Hematopoietic multipotent progenitor cell (in vitro differentiated cells): Measurements from ENCODE around the genes APP and KRTAP21-2.

GRCh38 chr21:25983617-25984357, 186.8 kb downstream of the APP start:
- CAGE, long polyA plus RNA = no peak

DNA sequence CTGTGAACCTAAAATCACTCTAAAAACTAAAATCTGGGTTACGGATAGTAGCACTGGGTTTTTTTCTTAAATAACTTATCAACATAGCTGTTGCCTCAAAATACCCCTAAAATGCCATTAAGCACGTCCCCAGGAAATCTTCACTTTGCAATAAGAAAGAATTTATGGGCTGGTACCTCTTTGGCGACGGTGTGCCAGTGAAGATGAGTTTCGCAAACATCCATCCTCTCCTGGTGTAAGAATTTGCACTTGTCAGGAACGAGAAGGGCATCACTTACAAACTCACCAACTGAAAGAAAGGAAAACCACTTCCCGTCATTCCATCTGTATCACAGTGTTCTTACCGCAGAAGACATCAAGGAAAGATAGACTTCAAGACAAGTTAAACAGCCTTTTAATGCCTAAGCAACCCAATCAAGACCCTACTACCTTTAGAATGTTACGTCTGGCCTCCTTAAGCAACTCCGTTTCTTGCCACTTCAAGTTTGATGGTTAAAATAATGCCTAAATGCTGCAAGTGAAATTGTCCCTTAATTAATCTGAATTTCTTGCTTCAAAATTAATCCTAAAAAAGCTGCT, 117.4 kb downstream of the APP start:
- CAGE, long polyA plus RNA = no peak

GRCh38 chr21:26168673-26169011, 1.9 kb downstream of the APP start:
- CAGE, long polyA plus RNA = no peak

GRCh38 chr21:26170442-26171491, at the start of gene APP:
Gene APP (minus strand): TSS chr21:26170770.
- CAGE, long polyA plus RNA = start-site peak on the minus strand at chr21:26170711-26170806, 5,357 reads

DNA sequence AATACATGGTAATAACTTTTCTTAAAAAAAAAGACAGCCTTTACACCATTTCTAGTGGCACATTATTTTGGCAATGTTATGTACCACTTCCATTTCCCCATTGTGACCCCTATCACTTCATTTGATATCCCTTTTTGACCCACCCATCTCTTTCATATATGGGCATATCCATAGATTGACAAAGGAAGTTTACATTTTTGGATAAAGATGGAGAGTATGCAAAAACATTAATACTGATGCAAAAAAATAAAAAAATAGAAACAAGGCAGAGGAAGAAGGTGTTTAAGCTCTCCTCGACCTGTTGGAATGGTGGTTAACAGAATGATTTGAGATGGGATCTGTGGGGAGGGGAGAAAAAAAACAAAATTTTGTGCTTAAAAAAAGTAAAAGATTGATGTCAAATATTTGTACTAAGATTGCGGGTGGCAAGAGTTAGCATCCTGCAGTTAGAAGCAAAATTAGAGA, 65.0 kb upstream of the APP start:
- CAGE, long polyA plus RNA = no peak

GRCh38 chr21:26928680-26929081, 38.2 kb downstream of the ADAMTS5 start:
- CAGE, long polyA plus RNA = no peak

GRCh38 chr21:26954618-26954926, 12.3 kb downstream of the ADAMTS5 start:
- CAGE, long polyA plus RNA = no peak

- CAGE, long polyA plus RNA = no peak
These were observed 841 bp downstream of the ADAMTS5 start for GRCh38 chr21:26965845-26966648.

- CAGE, long polyA plus RNA = no peak
These were observed 565.1 kb upstream of the ADAMTS5 start for GRCh38 chr21:27531913-27532522.

DNA sequence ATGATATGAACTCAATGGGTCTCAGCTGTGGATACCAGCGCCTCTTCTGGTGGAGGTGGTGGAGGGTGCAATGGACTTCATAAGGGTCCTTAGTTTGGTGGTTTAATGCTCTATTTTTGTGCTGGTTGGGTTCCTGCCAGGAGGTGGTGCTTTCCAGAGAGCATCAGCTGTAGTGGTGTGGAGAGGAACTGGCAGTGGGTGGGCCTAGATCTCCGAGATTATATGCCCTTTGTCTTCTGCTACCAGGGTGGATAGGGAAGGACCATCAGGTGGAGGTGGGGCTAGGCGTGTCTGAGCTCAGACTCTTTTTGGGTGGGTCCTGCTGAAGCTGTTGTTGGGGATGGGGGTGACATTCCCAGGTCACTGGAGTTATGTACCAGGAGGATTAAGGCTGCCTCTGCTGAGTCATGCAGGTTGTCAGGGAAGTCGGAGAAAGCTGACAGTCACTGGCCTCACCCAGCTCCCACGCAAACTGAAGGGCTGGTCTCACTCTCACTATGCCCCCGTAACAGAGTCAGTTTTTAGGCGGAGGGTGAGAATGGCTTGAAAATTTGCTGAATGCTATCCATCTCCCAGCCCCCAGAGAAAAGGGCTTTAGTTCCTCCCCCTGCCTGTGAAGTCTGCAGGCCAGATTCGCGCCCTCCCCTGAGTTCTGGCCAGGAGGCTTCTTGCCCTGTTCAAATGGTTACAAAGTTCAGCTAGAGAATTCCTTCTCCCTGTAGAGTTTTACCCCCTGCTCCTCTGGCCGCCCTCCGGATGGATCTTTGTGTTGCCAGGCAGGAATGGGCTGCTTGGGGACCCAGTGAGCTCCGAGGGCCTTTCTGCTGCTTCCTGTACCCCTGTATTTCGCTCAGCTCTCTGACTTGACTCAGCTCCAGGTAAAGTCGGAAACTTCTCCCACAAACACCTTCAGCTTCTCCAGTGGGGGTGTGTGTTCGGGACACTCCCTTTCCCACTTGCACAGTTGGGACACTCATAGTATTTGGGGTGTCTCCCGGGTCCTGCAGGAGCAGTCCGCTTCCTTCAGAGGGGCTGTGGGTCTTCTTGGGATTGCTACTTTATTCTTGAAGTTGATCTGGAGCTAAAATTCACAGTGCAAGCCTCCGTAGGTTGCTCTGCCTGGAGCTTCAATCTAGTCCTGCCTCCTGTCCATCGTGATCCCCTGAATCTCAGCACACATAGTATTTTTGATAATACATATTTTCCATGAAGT, 795.1 kb downstream of the N6AMT1 start:
- CAGE, long polyA plus RNA = no peak

DNA sequence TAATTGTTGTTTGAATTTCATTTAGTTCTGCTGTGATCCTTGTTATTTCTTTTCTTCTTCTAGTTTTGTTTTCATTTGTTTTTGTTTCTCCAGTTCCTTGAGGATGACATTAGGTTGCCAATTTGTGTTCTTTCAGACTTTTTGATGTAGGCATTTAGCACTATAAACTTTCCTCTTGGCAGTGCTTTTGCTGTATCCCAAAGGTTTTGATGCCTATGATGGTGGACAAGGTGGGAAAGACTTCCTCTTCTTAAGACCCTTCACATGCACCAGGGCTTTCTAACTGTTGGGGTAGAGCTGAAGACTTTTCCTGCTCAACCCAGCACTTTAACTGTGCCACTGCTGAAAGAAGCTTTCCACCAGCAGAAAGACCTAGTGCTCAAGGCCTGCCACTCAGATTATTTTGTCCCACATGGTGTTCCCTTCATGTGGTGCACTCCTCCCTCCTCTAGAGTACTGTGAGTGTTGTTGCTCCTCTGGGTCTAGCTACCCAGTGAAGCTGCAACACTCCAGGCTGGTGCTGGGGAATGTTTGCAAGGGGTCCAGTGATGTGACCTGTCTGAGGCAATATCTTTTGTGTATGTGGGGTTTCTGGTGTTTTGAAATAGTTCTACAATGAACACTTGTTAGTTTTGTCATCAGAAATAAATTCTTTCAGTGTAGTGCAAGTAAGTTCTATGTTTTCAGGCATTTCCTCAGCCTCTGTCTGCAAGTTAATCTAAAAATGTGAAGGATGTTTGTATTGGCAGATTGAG, 509.6 kb downstream of the N6AMT1 start:
- CAGE, long polyA plus RNA = no peak

DNA sequence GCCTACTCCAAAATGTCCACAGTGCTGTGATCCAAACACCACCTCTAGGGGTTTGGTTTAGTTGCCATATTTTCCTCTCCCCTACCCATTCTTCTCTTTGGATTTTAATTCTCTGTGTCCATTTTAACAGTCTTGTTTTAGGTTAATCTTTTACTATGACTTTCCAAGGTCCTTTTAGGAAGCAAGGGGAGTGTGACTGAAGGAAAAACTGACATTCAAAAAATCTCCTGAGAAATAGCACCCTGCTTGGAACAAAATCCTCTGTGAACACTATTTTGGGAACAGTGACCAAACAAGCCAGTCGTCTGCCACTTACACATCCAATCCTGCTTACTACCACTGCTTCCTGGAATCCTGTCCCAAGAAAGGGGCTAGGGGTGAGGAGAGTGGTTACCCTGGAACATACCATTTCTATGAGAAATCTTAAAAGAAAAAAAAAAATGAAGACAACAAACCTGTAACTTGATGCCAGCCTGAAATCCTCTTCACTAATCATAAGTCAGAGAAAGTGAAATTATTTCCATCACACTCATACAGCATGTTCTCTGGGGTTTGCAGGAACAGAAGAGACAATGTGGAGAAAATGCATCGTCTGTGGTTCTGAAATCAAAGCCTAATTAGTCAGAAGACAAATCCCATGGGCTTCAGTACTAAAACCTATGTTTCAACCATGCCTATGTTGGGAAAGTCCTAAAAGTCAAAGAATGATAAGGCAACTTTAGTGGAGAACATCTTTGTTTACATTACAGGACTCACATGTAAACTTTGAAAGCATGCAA, 113.4 kb downstream of the N6AMT1 start:
- CAGE, long polyA plus RNA = no peak

DNA sequence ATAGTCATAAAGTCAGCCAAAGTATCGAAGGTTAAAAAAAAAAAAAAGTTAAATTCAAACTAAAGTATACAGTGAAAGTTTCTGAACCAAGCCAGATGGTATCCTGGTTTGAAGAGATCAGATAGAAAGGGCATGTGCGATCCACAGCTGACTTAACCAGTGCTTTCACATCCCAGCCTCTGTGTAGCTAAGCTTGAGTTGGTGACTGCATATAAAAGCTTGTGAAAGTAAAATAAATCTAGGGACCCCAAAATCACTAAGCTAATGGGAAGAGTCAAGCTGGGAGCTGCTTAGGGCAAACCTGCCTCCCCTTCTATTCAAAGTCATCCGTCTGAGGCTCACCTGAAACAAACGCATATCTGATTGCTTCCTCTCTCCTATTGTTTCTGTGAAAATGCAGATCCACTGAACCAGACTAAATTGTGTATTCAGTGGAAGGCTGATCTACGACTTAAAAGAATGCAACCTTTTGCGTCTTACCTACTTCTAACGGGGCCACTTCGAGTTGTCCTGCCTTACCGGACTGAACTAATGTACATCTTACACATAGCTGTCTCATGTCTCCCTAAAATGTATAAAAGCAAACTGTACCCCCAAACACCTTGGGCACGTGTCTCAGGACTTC, 37.2 kb upstream of the N6AMT1 start:
- CAGE, long polyA plus RNA = no peak

DNA sequence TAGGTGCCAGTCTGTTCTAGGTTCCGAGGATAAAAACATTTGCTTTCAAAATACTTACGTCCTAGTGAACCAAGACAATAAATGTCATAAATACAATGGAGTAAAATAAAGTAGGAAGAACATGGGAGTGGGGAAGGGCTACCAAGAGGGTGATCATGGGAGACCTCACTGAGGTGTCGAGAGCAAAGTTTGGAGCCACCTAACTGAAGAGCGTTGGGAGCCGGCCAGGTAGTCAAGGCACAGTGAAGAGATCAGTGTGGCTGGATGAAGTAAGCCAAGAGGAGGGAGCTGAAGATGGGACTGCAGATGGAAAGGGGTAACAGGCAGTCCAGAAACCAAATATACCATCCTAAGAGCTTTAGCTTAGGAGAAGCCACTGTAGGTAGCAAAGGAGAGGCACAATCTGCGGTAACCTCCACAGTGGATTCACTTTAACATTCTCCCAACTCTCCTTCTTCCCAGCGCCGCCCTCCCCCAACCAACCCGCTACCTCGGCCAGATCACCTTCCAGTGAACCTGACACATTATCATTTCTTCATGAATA, 630 bp downstream of the LTN1 start:
- CAGE, long polyA plus RNA = no peak

- CAGE, long polyA plus RNA = no peak
These were observed 964 bp downstream of the USP16 start for GRCh38 chr21:29025272-29025992.

DNA sequence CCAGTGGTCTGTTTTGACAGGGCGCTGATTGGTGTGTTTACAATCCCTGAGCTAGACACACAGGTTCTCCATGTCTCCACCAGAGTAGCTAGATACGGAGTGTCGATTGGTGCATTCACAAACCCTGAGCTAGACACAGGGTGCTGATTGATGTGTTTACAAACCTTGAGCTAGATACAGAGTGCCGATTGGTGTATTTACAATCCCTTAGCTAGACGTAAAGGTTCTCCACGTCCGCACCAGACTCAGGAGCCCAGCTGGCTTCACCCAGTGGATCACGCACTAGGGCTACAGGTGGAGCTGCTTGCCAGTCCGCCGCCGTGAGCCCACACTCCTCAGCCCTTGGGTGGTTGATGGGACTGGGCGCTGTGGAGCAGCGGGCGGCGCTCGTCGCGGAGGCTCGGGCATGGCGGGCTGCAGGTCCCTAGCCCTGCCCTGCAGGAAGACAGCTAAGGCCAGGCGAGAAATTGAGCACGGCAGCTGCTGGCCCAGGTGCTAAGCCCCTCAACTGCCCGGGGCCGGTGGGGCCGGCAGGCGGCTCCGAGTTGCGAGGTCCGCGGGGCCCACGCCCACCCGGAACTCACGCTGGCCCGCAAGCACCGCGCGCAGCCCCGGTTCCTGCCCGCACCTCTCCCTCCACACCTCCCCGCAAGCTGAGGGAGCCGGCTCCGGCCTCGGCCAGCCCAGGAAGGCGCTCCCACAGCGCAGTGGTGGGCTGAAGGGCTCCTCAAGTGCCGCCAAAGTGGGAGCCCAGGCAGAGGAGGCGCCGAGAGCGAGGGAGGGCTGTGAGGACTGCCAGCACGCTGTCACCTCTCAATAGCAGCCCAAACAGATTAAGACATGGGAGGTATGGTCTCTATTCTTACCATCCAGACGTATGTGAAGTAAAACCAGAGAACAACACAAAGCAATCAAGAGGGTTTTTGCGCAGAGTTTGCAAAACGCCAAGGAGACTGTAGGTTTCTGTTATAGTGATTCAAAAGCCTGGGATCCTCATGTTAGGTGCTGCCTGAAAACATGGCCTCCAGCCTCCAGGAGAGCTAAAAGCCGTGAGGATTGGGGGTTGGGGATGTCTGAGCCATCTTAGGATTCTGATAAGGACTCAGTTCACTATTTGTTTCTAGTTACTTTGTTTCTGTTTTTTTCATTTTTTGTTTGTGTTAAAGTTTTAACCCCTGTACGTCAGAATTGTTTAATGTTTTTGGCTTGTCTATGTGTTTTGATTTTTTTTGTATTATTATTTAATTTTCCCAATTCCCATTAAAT, 3.9 kb upstream of the CCT8 start:
- CAGE, long polyA plus RNA = no peak

DNA sequence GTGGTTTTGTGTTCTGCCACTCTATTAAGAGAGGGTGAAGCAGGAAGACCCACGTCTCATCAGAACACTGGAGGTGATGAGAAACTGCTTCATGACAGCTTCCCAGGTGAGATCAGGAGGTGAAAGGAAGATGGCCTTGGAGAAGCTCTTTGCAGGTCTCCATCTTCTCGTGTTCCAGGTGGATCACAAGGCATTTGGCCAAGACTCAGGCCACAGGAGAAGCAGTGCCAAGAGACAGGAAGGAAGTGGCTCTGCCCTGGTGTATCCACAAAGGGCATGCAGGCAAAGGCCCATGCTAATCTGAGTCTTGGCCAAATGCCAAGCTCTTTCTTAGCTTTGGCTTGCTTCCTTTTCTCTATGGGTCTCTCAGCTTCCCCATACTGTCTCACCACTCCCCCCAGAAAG, 5.6 kb upstream of the CCT8 start:
- CAGE, long polyA plus RNA = no peak

DNA sequence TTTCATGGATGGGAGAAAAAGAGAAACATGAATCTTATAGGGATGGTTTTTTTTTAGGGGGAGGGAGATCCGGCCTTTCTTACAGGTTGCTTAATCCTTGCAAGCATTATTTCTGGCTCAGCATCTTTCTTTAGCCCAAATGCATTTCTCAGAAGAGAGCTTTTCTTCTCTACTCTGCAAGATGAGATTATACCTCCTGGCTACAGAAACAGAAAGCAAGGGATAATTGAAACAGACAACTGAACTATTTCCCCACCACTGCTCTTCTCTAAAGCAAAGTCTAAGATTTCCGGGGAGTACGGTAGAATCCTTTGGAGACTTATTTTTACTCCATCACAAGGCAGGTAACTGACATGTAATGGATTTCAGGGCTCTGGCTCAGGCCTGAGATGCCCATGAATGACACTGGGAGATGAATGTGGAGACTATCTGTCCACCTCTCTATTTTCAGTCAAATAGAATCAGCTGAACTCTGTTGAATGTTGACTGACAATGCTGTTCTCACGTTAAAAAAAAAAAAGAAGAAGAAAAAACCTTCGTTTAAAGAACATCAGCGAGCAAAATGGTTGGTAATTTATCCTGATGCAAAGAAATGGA, 29.0 kb downstream of the MAP3K7CL start:
- CAGE, long polyA plus RNA = no peak

- CAGE, long polyA plus RNA = no peak
These were observed 62.7 kb downstream of the MAP3K7CL start for GRCh38 chr21:29193093-29193621.

- CAGE, long polyA plus RNA = no peak
These were observed at the start of gene KRTAP21-2 for GRCh38 chr21:30747094-30747468. Gene KRTAP21-2 (minus strand): TSS chr21:30747259.